PFSK-1 (cell line): Measurements from ENCODE around the gene CACNG5.

GRCh38 chr17:64836055-64836320 lies 83.3 kb downstream of the LRRC37A3 start:
- RRBS = no CpG with 5 or more reads among the region's 7 CpGs

DNA sequence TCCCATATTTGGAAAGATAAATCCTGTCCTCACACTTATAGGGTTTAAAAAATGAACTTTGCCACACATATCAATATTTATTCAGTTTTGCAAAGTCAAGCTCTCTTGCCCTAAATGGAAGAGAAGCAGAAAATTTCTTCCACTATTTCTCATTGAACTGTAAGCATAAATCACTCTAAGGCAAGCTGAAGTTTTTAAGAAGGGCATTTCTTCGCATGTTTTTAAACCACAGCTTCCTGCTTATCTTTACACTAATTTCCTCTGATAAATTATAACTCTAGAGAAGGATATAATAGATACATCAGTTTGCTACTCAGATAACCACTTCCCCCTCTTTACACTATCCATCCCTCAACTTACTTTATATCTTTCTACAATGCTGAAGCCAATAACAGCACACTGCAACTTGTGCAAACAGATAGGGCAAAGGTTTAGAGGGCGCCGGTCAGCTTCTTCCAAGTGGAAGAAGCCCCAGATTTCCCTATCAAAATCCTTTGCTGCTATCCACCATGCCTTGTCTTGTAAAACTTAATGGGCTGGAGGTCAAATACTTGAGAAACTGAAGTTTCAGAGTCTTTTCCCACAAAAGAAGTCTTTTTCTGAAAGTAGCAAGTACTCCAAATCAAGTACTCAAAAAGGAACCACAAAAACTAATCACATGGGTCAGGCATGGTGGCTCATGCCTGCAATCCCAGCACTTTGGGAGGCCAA lies 49.8 kb upstream of the LRRC37A3 start:
- RRBS = no CpG with 5 or more reads among the region's 3 CpGs

DNA sequence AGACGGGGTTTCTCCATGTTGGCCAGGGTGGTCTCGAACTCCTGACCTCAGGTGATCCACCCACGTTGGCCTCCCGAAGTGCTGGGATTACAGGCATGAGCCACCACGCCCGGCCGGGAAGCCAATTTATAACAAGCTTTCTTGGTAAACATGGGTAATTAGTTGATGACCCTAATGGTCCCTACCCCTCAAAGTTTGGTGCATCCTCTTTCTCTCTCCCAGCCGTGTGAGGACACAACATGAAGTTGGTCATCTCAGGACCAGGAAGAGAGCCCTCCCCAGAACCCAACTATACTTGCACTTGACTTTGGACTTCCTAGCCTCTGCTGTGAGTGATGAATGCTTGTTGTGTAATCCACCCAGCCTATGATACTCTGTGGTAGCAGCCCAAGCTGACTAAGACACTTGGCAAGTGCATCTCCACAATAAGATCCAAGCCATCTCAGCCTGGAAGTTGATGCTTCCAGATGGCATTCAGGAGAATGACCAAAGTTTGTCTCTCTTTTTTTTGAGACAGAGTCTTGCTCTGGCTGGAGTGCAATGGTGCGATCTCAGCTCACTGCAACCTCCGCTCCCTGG lies 65.6 kb downstream of the GNA13 start:
- RRBS = no CpG with 5 or more reads among the region's 10 CpGs

- RRBS = no CpG with 5 or more reads among the region's 1 CpG
Measured at GRCh38 chr17:64998459-64998795, 58.1 kb downstream of the GNA13 start.

GRCh38 chr17:65016327-65016711 lies 40.2 kb downstream of the GNA13 start:
- RRBS = no CpG with 5 or more reads among the region's 13 CpGs

DNA sequence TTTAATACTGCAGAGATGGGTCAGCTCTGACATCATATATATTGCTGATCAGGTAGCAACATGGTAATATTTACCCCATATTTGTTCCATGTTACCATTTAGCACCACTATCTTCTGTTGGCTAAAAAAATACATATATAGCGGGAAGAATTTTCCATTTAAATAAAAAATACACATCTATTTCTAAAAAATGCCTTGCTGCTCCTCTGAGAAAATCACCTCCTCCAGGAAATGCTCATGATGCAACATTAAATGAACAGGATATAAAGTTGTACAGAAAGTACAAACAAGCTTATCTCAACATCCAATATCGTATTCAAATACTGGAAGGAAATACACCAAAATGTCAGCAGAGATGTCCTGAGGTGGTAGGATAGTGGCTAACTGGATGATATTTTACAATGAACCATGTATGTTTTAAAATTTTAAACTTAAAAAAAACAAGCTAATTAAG lies 21.4 kb downstream of the GNA13 start:
- RRBS = no CpG with 5 or more reads among the region's 2 CpGs

DNA sequence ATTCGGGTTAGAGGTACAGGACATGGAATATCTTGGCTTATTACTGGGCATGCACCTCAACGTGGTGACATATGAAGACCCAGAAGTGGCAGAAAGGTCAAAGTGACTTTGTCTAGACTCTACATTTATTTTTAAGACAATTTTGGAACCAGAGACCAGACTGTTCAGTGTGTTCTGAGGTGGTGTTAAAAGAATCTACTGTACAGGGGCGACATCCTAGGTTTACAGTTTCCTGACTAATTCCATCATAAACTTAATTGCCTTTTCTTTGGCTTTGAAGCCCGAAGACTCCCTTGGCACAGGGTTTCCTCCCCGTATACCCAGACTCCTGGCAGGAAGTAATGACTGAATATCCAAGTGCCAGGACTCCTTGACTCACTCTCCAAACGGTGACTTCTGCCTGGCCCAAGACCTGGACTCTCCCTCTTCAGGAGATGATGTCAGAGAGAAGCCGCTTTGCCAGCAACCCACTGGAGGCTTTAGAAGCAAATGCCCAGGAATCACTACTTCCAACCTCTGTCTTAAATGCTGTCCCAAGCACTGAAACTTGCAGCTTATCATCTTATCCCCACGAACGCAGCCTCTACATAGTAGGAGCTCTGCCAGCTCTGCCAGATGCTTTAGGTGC lies 146.4 kb downstream of the RGS9 start:
- RRBS = no CpG with 5 or more reads among the region's 9 CpGs

- RRBS = no CpG with 5 or more reads among the region's 18 CpGs
Measured at GRCh38 chr17:65370446-65371096, 190.9 kb downstream of the AXIN2 start.

GRCh38 chr17:65531186-65532013 lies 30.0 kb downstream of the AXIN2 start:
- RRBS = no CpG with 5 or more reads among the region's 16 CpGs

GRCh38 chr17:66021044-66021488 lies 170.9 kb downstream of the CEP112 start:
- RRBS = no CpG with 5 or more reads among the region's 5 CpGs

DNA sequence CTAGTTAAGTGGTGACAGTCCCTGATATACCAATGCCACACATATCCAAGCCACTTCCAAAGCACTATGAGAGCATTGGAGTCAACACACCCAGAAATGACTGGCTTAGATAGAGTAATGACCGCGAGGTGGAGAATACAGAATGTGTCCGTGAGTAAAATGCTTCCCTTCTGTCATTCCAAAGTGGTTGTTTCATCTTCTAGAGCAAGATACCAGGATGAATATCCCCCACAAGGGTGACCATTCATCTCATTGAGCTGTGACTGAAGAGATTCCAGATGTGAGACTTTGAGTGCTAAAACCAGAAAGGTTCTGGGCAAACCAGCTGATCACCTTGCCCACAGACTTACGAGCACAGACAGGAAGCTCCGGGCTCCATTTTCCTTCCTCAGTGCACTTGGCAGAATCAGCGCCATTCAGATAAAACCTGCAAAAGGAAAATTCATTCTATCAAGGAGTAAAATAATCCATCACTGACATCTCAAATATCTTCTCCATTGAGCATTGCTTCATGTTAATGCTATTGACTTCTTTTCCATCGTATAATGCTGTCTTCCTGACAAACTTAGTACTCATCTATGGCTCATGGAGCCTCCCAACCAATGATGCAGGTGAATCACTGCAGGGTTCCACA lies 5.8 kb downstream of the APOH start:
- RRBS = no CpG with 5 or more reads among the region's 7 CpGs

DNA sequence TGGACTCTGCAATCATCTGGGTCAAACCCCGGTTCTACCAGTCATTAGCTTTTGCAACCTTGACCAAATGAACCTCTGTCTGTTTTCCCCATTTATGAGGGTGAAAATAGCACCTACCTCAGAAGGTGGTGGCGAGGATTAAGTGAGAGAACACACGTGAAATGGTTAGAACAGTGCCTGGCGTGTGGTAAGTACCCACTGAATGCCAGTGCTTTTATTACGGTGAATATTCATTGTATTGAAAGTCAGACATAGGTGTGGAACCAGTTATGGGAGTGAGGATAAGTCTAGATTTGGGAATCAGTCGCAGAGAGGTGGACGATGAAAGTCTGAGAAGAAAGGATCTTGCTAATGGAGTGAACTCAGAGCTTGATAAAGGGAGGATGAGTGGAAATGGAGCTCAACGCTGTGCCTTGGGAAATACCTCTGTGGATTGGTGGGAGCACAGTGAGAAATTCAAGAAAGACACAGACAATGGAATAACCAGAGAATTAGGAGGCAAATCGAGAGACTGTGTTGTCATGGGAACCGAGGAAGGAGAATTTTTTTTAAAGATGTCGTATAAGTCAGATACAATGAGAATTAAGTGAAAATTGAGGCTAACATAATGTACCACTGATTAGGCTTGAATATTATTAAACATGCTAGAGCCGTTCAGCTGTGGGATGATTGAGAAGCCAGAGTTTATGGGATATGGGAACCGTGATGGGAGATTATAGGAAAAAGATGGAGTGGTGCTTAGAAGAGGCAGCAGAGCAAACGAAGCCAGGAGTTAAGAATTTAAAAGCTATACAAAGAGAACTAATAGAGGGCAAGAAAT lies 134.1 kb downstream of the PRKCA start:
- RRBS = no CpG with 5 or more reads among the region's 14 CpGs

- RRBS = no CpG with 5 or more reads among the region's 10 CpGs
Measured at GRCh38 chr17:66533625-66534075, 231.2 kb downstream of the PRKCA start.

GRCh38 chr17:66539865-66540815 lies 237.7 kb downstream of the PRKCA start:
- RRBS = no CpG with 5 or more reads among the region's 22 CpGs

GRCh38 chr17:66578806-66579326 lies 256.1 kb upstream of the CACNG5 start:
- RRBS = no CpG with 5 or more reads among the region's 14 CpGs

- RRBS = no CpG with 5 or more reads among the region's 6 CpGs
Measured at GRCh38 chr17:66711609-66712270, 123.2 kb upstream of the CACNG5 start.

DNA sequence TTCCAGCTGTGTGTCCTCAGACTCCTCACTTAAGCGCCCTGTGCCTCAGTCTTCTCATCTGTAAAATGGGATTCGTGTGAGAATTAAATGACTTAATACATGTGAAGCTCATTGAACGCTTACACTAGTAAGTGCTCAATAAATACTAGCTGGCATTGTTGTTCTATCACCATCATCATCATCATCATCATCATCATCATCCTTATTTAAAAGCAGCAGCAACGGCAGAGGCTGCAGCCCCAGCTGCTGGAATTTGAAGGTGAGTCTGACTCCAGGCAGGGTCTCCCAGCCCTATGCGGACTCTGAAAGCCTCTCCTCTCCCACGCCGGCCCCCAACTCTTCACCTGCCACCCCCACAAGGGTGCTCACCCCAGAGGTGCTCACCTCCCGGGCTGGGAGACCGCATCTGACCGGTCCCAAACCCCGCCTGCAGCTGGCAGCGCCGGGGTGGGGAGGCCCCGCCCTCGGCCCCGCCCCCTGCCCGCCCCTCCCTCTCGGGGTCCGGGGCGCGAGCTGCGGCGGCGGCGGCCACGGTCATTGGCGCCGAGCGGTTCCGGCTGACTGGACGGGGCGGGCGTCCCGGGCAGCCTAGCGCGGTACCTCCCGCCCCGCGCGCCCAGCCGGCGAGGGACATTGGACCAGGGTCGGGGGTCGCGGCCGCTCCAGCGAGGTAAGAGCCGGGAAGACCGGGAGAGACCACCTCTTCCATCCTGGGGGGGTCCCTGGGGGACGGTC lies at the start of gene CACNG5:
Gene CACNG5 (plus strand): TSS at position 537 of the 735 bp plus-strand sequence.
- RRBS = 7% methylated on average over 37 of the region's 50 CpGs

DNA sequence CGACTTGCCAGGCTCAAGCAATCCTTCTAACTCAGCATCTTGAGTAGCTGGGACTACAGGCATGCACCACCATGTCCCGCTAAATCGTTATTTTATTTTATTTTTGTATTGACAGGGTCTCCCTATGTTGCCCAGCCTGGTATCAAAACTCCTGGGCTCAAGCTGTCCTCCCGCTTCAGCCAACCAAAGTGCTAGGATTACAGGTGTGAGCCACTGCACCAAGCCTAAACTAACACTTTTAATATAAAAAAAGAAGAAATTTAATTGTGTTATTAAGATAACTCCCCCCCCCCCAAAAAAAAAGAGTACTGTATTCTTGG lies 24.5 kb downstream of the HELZ start:
- RRBS = no CpG with 5 or more reads among the region's 4 CpGs

DNA sequence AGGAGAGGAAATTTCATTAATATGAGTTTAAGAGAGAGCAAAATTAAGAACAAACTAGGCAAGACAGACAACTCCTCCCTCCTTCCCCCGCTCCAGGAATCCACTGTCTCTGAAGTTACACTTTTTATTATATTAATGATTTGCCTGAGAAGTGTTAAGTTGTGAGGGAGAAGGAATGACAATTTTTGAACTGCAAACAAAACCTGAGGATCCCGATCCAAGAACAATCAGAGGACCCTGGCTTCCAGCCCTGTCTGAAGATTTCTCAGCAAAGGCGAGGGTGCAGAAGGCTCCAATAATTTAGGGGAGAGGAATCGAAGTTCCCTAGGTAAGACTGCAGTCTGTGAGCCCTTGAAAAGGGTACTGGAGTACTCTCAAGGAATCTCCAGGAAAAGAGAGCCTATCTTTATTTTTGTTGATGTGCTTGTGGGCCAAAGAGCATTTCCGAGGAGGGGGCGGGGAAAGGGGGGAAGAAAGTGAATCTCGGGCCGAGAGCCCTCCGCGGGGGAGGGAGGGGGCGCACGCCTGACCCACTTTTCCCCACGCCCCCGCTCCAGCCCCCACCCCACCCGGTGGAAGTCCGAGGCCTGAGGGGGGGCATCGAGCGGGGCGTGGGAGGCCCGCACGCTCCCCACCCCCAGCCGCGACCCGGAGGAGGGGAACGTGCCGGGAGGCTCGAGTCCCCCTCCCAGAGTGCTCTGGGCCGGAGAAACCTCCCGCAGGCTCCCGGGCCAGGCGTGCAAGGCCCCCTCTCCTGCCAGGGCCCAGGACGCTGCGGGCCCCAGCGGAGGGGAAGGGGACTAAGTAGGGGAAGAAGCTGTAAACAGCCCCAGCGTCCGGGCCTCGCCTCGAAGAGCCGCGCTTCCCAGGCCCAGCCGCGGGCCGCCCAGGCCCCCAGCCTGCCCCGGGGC lies 615 bp downstream of the HELZ start:
- RRBS = under 1% methylated on average over 22 of the region's 44 CpGs